Fibroblast of villous mesenchyme (primary cell): ENCODE data around the genes ADCY10 and CCDC181.

DNA sequence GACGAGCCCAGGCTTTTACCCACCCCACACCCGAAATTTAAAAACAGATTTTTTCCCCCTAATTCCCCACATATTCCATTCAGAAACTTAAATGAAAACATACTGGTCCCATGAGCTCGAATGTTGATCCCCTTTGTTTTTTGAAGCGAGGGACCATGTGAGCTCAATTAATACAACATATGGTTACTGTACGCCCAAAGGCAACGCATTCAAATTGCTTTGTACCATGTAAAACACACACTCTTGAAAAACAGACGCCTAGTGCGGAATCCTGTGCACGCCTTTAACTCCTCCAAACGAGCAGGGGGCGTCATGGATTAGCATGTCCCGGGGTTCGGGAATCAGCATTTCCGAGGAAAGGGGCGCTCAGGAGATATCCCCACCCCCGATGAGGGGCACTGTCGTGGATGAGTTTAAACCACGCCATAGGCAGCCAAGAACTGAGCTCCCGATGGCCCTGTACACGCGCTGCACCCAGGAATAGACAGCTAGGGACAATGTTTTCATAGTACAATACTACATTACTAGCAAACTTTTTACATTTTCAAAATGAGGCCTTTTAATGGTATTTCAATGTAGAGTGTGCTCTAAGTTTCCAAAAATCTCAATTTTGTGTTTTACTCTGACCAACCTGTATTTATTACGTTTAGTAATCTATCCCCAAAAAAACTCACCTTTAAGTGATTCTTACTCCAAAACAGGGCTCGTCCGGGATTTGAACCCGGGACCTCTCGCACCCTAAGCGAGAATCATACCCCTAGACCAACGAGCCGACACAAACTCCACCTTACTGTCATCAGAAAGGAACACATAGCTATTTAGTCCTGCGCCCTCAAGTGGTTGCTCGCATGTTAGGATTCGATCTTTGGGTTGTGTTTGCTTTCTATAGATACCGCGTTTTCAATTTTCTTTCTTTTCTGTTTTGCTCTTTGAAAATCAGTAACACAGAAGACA, 6.7 kb upstream of the MPZL1 start:
- CAGE, long polyA plus RNA = no peak

DNA sequence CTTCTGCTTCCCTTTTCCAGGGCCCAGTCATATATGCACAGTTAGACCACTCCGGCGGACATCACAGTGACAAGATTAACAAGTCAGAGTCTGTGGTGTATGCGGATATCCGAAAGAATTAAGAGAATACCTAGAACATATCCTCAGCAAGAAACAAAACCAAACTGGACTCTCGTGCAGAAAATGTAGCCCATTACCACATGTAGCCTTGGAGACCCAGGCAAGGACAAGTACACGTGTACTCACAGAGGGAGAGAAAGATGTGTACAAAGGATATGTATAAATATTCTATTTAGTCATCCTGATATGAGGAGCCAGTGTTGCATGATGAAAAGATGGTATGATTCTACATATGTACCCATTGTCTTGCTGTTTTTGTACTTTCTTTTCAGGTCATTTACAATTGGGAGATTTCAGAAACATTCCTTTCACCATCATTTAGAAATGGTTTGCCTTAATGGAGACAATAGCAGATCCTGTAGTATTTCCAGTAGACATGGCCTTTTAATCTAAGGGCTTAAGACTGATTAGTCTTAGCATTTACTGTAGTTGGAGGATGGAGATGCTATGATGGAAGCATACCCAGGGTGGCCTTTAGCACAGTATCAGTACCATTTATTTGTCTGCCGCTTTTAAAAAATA, 66.1 kb downstream of the MPZL1 start:
- CAGE, long polyA plus RNA = no peak

GRCh38 chr1:167913542-167914495, at the start of gene ADCY10:
Gene ADCY10, minus strand, starts transcription at chr1:167914134.
- CAGE, long polyA plus RNA = no peak

GRCh38 chr1:168145805-168146309, 9.1 kb upstream of the GPR161 start:
- CAGE, long polyA plus RNA = no peak

DNA sequence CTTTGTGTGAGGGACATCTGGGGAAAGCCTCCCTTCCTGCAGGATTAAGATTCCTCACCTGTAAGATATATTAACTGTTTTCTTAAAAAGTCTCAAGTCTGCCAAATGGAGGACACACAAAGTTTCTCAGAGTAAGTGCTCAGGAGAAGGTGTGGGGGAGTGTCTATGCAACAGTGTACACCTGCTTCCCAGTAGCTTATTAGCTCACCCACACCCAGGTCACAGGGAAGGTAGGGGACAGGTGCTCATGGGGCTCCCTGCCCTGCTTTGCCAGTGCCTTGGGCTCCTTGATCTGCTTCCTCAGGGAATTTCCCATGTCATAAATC, 87.2 kb upstream of the ATP1B1 start:
- CAGE, long polyA plus RNA = no peak

- CAGE, long polyA plus RNA = no peak
Measured at GRCh38 chr1:169124557-169125302, 18.2 kb downstream of the ATP1B1 start.

- CAGE, long polyA plus RNA = no peak
Measured at GRCh38 chr1:169129816-169130353, 23.4 kb downstream of the ATP1B1 start.

GRCh38 chr1:169427329-169427681, at the start of gene CCDC181:
Gene CCDC181, minus strand, starts transcription at chr1:169427474.
- CAGE, long polyA plus RNA = no peak

- CAGE, long polyA plus RNA = no peak
Measured at GRCh38 chr1:169712008-169712439, 604 bp upstream of the SELL start.

DNA sequence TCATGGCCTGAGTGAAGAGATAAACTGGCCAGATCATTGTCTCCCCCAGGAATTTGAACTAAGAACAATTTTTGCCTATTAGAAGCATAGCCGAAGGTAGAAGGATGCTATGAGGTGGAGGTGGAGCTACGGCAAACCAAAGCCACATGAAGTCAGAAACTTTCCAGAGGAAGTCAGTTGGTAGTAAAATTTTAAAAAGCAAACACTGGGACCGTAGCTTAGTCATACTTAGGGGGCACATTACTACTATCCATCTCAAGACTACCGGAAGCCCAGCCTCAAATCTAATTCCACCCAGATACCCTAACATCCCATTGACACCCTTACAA, 2.7 kb downstream of the SCYL3 start:
- CAGE, long polyA plus RNA = no peak

GRCh38 chr1:169891395-169891933, 2.2 kb downstream of the SCYL3 start:
- CAGE, long polyA plus RNA = no peak

- CAGE, long polyA plus RNA = no peak
Measured at GRCh38 chr1:170674091-170674677, 10.3 kb downstream of the PRRX1 start.

DNA sequence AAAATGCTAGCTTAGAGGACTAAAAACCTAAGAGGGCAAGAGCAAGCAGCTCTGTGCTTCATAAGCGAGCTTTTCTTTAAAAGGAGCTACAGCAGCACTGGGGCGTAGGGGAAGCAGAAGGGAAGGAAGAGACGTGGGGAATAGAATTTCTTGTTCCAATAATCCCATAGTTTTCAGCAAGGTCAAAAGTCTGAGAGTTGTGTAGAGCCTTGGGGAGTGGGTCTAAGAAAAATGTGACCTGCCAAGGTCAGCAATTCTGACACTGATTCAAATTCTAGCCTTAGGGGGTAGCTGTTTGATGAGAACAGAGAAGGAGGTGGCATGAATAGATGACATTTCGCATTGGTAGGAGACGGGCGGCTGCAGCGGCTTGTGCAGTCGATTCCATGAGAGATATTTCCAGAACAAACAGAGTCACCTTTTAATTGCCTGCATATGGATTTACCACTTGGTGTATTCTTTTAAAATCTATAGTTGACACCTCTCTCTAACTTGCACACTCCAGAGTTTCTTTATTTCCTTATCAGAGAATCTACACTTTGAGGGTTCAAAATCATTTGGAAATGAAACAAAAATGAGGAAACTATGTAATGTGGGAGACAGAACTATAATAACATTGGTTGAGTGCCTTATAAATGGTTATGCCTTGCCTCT, 22.5 kb downstream of the PRRX1 start:
- CAGE, long polyA plus RNA = no peak

DNA sequence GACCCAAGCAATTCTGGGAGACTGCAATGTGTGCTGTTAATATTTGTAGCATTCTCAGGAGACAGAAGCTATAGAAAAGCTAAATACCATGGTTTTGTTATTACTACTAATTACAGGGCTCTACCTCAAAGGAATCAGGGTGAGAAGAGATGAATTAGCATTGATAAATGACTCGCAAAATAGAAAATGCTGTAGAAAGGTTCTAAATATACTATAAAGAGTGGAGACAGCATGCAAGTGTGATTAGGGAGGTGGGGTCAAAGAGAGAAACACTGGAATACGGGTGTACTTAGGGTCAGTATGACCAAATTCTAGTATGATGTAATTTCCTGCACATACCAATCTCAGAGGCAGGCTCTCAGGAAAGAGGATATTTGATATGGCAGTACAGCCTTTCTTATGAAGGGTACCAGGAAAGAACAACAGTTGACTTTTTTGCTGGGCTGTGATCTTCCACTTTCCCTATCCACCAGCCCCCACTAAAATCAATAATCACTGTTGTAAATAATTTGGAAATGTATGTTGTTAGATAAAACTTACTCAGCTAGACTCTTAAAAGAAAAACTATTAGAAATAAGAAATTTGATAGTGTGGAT, 29.2 kb downstream of the PRRX1 start:
- CAGE, long polyA plus RNA = no peak

DNA sequence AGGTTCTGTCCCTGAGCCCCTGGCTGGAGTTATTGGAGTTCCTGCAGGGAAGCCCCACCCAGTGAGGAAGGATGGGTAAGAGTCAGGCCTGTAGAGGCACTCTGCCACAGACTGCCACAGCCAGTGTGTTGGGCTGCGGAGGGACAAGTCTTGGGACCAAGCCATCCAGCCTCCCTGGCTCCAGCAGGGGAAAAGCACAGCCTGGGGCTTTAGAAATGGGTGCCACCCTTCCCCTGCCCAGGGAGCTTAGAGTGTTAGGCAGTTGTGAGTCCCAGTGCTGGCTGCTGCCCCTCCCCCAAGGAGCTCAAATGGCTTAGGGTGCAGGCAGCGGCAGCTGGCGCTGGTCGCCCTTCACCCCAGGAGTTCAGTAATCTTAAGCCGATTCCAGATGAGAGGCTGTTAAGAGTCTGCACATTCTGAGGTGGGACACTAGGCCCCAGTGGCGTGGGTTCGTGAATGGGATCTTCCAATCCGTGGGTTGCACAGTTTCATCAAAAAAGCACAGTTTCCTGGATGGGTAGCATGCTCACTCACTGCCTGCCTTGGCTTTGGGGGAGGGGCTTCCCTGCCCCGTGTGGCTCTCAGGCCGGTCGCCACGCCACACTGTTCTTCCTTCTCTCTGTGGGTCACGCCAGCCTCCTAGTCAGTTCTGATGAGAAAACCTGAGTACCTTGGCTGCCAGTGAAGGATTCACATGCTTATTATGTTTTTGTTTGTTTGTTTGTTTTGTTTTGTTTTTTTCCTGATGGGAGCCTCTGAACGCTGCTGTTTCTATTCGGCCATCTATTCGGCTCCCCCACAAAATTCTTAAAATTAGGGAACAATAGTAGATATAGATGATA, 57.5 kb upstream of the FMO3 start:
- CAGE, long polyA plus RNA = no peak

DNA sequence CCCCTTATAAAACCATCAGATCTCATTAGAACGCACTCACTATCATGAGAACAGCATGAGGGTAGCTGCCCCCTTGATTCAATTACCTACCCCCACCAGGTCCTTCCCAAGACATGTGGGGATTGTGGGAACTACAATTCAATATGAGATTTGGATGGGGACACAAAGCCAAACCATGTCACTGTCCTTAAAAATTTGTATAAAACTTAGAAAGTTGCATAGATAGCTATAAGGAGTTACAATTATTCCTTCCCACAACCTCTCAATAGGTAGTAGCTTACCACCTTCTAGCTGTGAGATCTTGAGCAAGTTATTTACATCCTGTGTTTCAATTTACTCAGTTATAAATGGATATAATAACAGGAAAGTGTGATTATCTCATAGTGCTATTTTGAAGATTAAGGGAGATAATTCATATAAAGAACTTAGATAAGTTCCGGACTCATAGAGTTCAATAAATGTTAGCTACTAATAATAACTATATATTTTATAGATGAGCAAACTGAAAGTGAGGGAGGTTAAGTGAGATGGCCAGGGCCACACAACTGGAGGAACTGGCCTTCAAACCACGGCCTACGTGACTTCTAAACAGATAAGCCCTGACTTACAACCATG, 1.6 kb downstream of the FMO2 start:
- CAGE, long polyA plus RNA = no peak

- CAGE, long polyA plus RNA = no peak
Measured at GRCh38 chr1:171252388-171252827, 4.1 kb downstream of the FMO1 start.

- CAGE, long polyA plus RNA = no peak
Measured at GRCh38 chr1:171384892-171385222, 70.9 kb downstream of the FMO4 start.

DNA sequence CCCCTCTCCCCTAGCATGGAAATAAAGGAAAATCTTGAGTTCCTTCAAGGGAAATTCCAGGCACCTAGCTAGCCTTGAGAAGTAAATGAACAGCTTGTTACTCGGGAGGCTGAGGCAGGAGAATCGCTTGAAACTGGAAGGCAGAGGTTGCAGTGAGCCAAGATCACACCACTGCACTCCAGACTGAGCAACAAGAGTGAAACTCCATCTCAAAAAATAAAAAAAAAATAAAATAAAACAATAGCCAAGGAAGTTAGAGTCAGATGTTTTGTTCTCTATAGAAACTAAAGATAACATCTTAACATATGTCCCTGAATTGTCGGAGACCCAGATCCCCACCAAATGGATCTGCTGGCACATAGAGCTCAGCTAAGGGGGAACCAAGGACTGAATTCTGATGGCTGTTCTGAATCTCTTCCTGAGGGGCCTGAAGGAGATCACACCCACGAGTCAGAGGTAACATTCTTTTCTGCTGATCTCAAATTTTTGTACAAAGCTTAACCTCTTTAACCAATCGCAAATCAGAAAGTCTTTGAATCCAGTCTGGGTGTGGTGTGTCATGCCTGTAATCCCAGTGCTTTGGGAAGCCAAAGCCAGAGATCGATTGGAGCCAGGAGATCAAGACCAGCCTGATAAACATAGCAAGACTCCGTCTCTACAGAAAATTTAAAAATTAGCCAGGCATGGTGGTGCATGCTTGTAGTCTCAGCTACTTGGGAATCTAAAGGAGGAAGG, 63.0 kb upstream of the PRRC2C start:
- CAGE, long polyA plus RNA = no peak

DNA sequence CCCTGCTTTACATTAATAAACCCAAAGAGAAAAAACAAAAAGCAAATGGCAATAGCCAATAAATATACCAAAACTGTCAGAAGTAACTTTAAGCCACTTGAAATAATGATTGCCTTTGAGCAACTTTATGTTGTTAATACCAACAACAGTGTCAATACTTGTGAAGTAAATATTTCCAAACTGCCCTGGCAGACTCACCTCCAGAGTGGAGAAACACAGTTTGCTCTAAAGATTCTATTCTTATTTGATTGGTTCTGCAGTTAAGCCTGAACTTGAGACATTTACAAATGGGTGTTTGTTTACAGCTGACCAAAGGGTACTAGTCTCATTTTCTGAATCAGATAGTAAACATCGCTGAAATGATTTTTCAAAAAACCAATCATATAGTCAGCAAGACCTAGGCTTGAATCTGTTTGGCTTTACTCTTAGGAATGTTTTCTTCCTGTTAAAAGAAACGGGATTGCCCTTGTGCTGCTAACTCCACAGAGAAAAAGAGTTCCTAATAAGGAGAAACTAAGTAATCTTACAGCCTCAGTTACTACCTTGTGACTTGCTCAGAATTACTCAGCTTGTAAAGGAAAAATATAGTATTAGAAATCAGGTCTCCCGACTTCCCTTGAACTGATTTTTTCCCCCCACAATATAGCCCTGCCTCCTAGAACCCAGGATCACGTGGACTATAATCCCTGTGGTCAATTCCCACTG, 1.4 kb upstream of the MYOC start:
- CAGE, long polyA plus RNA = no peak